T47D (cell line): ENCODE measurements around a stretch of chr12.

DNA sequence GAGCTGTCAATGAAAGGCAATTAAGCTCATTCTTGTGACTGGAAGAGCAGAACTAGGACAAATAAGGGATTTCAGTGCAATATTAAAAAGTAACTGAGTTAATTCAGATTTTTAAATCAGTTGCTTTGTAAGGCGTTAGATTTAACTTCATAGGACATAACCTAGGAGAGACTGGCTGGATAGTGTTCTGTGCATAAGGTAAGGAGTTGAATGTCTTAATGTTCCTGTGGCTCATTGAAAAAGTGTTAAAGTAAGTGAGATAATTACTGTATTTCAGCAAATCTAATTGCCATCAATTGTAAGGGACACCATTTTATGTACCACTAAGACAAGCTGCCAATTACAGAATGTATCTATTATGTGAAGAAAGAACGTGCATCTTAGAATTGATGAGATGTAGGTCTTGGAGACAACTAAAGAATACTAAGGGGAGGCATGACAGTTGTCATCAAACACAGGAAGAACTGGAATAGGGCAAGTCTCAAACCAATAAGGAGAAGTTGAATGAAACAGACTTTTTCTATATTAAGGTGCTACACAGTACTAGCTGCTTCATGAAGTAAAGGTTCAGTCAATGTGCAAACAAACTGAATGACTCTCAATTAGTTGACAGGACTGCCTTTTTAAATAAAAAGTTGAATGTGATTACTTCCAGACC is 8.1 kb upstream of the KCNMB4 start:
- RRBS = no CpG with 5 or more reads among the region's 2 CpGs

GRCh38 chr12:70557385-70558506 is 79.5 kb downstream of the PTPRB start:
- RRBS = no CpG with 5 or more reads among the region's 7 CpGs

- RRBS = no CpG with 5 or more reads among the region's 6 CpGs
These were observed 28.1 kb downstream of the PTPRB start for GRCh38 chr12:70609061-70609535.

- RRBS = no CpG with 5 or more reads among the region's 8 CpGs
These were observed 1.5 kb downstream of the PTPRB start for GRCh38 chr12:70635609-70636259.

DNA sequence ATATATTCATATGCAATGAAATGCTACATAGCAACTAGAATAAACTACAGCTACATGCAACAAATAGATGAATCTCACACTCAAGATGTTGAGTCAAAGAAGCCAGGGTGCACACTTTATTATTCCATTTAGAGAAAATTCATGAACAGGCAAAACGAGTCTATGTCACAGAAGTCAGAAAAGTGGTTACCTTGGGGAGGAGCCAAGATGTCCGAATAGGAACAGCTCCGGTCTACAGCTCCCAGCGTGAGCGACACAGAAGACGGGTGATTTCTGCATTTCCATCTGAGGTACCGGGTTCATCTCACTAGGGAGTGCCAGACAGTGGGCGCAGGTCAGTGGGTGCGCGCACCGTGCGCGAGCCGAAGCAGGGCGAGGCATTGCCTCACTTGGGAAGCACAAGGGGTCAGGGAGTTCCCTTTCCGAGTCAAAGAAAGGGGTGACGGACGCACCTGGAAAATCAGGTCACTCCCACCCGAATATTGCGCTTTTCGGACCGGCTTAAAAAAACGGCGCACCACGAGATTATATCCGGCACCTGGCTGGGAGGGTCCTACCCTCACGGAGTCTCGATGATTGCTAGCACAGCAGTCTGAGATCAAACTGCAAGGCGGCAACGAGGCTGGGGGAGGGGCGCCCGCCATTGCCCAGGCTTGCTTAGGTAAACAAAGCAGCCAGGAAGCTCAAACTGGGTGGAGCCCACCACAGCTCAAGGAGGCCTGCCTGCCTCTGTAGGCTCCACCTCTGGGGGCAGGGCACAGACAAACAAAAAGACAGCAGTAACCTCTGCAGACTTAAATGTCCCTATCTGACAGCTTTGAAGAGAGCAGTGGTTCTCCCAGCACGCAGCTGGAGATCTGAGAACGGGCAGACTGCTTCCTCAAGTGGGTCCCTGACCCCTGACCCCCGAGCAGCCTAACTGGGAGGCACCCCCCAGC is 39.6 kb downstream of the TSPAN8 start:
- RRBS = no CpG with 5 or more reads among the region's 35 CpGs

GRCh38 chr12:71156983-71157426 is 794 bp downstream of the TSPAN8 start:
- RRBS = no CpG with 5 or more reads among the region's 5 CpGs

DNA sequence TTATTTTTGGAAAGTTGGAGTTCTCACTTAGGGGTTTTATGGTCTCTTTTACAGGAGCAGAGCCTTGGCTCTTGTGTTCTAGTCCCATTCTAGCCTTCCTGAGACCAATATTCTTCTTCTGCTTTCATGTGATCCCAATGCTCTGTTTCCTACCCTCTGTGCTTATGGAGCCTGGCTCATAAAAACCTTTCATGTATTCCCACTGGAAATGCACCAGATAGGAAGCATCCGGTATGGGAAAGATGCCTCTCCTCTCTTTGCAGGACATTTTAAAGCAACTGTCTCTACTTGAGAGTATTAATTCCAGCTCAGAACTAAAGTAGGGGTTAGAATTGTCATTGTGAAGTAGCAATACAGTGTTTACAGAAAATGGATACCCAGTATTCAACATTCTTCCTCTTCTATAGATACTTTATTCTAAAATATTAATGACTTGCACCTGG is 4.1 kb upstream of the TSPAN8 start:
- RRBS = no CpG with 5 or more reads among the region's 1 CpG

GRCh38 chr12:71164428-71165227 is 6.8 kb upstream of the TSPAN8 start:
- RRBS = no CpG with 5 or more reads among the region's 8 CpGs

DNA sequence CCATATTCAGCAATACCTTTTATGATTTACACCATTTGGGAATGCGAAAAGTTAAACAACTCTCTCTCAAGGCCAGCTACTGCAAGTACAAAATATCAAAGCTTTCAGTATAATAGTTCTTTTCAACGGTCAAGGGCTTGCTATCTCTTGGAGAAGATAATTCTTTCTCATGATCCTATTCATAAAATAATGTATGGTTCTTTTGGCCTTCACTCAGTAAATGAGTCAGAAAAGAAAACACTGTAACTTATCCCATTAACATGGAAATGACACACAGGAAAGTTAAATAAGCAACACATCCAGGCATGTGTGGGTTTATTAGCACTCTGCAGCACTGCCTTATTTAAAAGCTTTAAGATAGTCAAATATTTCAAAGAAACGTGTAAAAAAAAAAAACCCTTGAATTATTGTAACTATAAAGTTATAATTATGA is 36.9 kb downstream of the ZFC3H1 start:
- RRBS = no CpG with 5 or more reads among the region's 3 CpGs

DNA sequence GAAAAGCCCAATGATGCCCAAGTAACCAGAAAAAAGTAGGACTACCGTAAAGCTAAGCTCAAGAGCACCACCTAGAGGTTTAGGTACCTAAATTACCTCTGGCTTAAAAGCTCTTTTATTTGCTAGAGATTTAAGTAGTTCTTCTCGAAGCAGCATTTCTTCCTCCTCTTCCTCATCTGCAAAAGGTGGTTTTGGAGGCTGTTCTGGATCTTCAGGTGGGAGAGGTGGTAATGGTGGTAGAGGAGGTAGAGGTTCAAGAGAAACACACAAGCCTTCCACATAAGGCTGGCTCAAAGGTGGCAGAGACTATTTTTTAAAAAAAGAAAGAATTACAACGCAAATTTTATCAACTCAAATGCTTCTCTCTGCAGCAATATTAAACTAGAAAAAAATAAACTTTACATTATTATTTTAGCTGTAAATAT is 26.9 kb downstream of the ZFC3H1 start:
- RRBS = no CpG with 5 or more reads among the region's 3 CpGs

GRCh38 chr12:71787723-71788634 is 33.3 kb downstream of the RAB21 start:
- RRBS = no CpG with 5 or more reads among the region's 4 CpGs

GRCh38 chr12:71788635-71789368 is 34.1 kb downstream of the RAB21 start:
- RRBS = no CpG with 5 or more reads among the region's 1 CpG

- RRBS = no CpG with 5 or more reads among the region's 1 CpG
These were observed 45.5 kb upstream of the TPH2 start for GRCh38 chr12:71892981-71893633.

- RRBS = 36% methylated on average over 25 of the region's 47 CpGs
These were observed 1.2 kb downstream of the TRHDE start for GRCh38 chr12:72273282-72273895.

DNA sequence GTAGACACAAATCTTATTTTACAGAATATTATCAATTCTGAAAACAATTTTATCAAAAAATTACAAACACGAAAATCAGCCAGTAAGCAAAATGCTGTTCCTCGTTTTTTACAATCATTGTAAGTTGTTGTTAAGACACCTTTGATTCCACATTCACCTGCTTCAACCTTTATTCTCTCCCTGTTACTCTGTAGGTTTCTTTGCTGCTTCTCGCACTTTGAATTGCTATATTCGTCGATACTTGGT is 857.3 kb downstream of the TRHDE start:
- RRBS = no CpG with 5 or more reads among the region's 5 CpGs

DNA sequence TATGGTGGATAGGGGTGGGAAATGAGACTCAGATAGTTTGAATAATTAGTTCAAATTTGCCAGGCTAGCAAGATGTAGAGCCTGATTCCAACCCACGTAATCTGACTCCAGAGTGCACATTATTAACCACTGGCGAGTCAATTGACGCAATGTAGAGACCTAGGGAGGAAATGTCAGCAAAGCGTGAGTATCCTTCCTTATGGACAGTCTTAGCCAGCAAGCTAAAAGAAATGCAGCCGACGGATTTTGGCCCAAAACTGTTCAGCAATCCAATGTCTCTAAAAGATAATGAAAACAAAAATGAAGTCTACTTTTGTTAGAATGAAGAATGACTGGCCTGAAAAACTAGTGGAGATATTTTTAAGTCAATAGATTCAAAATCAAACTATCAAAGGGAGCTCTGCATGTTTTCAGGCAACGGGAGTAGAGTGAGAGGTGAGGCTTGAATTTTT is 193.3 kb upstream of the KRR1 start:
- RRBS = no CpG with 5 or more reads among the region's 7 CpGs

- RRBS = no CpG with 5 or more reads among the region's 4 CpGs
These were observed 209.4 kb upstream of the KRR1 start for GRCh38 chr12:75720659-75721280.

DNA sequence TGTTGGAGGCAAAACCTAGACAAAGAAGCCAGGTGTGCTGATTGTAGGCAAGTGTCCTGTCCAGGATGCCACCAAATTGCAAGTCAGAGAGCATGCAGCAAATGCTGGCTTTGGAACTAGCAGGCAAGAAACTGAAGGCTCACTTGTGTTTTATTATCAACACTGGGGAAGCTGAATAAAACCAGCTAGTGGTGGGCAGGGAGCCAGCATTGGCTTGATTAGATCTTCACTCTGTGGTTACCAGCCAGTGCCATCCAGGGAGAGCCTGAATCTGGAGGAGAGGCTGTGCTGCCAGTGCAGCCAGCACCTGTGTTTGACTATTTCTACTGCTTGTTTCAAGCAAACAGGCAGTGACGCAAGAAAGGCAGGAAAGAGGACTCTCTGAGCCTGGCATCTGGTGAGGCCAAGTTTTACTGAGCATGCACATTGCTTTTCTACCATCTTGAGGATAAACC is 273.1 kb upstream of the KRR1 start:
- RRBS = no CpG with 5 or more reads among the region's 1 CpG

DNA sequence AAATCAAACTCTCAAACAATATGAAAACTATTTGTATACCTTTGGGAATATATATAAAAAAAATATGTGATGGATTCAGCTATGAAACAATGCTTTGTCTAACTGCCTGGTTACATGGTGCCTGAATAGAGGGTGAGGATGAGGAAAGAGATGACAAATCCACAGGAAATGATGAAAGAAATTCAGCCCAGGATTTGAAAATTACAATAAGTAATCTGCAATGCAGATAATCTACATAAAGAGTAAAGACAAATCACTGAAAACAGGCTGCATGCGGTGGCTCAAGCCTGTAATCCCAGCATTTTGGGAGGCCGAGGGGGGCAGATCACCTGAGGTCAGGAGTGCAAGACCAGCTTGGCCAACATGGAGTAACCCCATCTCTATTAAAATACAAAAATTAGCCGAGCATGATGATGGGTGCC is 150.7 kb downstream of the NAP1L1 start:
- RRBS = no CpG with 5 or more reads among the region's 3 CpGs

DNA sequence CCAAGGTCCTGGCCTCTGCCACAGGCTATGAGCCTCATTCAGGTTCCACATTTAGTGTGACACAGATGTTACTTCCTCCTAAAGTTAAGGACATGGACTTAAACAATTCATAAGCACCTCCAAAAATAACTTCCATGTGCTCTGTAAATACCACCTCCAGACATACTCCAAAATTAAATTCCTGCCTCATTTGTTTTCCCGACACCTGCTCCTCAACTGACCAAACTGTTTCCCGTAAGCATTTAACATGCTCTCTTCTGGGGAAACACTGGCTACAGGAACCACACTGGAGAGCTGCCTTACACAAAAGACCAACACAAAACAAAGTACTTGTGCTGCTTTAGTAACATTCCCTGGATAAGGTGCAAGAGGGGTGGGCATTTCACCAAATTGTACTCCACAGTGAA is 110.0 kb downstream of the NAP1L1 start:
- RRBS = no CpG with 5 or more reads among the region's 2 CpGs